Mesenchymal stem cell of adipose (primary cell): ENCODE measurements around the gene BAZ1B.

DNA sequence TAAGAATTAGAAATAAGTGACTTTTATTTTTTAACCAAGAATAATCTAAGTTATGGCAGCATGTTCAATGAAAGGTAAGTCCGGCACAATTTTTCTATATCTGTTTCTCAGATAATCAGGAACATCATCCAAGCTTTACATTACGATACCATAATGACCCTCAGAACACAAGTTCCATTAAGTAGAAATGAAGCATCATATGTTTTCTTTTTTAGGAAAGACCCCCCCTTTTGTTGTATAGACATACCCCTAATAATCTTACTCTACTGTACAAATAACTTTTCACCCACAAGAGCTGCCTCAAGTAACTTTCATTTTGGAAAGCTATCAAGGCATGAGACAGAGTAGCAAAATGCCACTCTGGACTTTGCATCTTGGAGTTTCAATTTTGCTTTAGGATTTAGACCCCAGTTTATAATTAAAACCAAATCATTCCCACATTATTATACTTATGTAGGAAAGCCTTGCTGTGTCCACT is 7.6 kb downstream of the SBDS start:
- CAGE, long polyA plus RNA, result no peak

DNA sequence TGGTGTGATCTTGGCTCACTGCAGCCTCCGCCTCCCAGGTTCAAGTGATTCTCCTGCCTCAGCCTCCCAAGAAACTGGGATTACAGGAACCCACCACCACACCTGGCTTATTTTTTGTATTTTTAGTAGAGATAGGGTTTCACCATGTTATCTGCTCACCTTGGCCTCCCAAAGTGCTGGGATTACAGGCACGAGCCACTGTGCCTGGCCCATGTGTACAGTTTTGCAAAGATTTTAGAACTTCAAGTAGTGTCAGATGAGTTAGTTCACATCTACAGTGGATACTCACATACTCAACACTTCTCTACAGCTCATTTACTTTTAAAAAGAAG is 6.5 kb downstream of the SBDS start:
- CAGE, long polyA plus RNA, result no peak

- CAGE, long polyA plus RNA, result no peak
Observed at GRCh38 chr7:67937472-67938139, 660.9 kb downstream of the SPDYE21 start.

DNA sequence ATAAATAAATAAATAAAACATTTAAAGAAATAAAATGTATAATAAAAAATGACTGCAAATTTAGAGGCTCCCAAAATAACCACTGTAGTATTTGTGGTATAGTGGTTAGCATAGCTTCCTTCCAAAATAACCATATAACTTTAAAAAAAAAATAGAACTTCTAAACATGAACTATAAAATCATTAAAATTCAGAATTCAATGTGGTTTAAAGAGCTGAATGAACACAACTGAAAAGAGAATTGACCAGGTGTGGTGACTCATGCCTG is 461.6 kb upstream of the AUTS2 start:
- CAGE, long polyA plus RNA, result no peak

- CAGE, long polyA plus RNA, result no peak
Observed at GRCh38 chr7:69620036-69620662, 21.9 kb downstream of the AUTS2 start.

DNA sequence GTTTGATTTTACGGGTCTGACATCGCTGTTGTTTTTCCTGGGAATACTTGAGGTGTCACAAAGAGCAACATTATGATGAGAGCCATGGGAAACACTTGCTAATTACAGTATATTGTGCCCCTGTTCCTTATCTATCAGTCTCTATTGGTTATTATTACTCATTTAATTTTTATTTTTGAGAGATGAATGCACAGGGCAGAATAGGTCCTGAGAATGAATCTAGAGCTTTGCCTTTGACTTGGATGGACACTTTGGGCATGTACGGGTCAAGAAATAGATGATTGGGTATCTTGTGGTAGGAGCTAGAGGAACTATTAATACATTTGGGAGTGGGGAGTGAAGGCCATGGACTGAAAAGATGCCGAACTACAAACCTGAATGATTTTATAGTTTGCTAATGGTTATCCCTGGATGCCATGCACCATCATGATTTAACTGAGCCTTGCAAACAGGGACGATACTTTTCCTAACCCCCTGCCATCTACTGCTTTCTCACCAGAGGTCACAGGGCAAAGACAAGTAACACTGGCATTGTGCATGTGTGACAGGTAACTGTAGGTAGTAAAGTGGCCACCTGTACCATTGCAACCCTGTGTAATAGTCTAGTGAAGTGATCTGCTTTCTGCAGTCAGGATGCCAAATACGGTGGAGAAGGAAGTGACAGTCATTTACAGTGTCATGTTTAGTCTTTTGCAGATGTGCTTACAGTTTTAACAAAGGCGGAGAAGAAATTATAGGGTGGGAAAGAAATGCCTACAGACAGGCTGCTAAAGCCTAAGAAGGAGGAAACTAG is 157.5 kb downstream of the AUTS2 start:
- CAGE, long polyA plus RNA, result no peak

DNA sequence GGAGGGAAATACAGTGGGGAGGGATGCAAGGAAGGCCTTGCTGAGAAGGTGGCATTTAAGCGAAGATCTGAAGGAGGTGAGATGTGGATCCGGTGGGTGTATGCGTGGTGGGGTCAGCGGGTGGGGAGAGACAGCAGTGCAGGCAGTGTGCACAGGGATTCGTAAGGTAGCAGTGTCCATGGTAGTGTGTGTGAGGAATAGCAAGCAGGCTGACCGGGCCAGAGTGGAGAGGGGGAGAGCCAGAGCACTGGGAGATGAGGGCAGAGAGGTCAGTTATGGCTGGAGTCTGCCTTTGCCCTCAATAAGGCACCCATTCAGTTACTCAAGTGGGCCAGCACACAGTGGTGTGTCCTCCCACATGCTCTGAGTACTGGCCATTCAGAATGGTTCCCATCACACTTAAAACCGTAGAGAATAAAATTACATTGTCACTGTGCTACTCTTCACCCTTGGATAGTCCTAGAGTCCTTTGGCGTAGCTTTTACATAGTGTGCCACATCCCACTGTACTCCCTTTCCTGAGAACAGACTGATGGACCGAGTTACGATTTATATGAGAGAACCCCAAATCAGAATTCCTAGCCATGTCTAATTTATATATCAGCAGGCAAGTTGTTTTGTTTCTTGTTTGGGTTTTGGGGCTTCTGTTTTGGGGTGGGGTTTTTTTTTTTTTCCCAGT is 660.1 kb upstream of the GALNT17 start:
- CAGE, long polyA plus RNA, result no peak

DNA sequence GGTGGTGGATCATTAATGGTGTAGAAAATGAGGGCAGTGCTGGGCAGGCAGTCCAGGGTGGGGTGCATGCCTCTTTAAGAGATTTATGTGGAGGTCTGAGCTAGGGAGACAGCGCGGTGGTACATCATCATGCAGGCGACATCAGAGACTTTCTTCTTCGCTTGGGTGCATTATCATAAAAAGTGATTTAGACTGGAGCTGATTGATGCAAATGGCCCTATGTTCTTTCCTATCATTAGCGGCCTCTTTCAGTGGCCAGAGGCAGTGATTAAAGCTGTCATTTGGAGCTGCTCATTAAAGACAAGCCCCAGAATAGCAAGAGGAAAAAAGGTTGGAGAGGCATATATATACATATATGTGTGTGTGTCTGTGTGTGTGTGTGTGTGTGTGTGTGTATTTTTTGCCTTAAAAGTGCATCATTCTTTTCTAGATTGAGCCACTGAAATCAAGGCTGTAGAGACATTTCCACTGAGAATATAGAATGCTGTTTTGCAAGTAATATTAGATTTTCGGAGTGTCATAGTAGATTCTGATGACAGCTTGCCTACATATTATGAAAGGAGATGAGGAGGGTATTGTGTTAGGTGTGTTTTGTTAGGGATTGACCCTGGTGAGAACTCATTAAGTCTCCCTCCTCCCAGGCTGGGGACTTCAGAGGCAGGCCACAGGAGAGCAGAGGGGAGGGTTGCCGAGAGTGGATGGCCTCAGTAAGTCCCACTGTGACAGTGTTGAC is 518.9 kb upstream of the GALNT17 start:
- CAGE, long polyA plus RNA, result no peak

DNA sequence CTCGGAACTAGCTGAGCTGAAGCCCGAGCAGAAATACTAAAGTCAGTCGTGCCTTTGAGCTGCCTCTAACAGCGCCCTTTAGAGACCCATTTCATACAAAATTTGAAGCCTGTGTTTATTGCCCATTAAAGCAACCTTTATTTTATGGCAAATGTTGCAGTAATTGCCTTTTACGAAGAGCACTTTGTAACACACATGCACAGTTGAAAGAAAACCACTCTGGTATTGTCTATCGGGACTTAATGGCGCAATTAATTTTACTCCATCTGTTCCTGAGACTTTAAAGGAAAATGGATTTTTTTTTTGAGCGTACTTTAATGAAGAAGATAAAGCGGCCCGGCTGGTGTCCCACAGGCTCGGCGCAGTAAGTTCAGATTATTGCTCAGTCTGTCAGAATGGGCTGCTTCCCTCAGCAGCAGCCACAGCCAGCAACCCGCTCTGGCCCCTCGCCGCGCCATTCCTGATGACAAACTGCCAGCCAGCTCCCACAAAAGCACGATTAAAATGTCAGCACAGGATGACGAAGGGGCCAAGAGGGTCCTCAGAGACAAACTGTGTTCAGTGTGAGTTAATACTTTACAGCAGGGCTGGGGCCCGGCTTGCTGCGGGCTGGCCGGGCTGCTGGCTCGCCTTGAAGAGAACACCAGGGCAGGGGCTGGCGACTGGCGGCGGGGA is 501.1 kb upstream of the GALNT17 start:
- CAGE, long polyA plus RNA, result no peak

- CAGE, long polyA plus RNA, result no peak
Observed at GRCh38 chr7:70717434-70717919, 414.5 kb upstream of the GALNT17 start.

- CAGE, long polyA plus RNA, result no peak
Observed at GRCh38 chr7:70788108-70788536, 343.8 kb upstream of the GALNT17 start.

- CAGE, long polyA plus RNA, result no peak
Observed at GRCh38 chr7:71630391-71630865, 498.5 kb downstream of the GALNT17 start.

GRCh38 chr7:72688864-72689251 is 139.1 kb downstream of the TYW1B start:
- CAGE, long polyA plus RNA, result no peak

- CAGE, long polyA plus RNA, result no peak
Observed at GRCh38 chr7:72829111-72830058, 1.4 kb upstream of the TYW1B start.

- CAGE, long polyA plus RNA, result no peak
Observed at GRCh38 chr7:72840344-72840658, 12.3 kb upstream of the TYW1B start.

- CAGE, long polyA plus RNA, result no peak
Observed at GRCh38 chr7:73156628-73157045, 1.4 kb upstream of the SPDYE10 start.

DNA sequence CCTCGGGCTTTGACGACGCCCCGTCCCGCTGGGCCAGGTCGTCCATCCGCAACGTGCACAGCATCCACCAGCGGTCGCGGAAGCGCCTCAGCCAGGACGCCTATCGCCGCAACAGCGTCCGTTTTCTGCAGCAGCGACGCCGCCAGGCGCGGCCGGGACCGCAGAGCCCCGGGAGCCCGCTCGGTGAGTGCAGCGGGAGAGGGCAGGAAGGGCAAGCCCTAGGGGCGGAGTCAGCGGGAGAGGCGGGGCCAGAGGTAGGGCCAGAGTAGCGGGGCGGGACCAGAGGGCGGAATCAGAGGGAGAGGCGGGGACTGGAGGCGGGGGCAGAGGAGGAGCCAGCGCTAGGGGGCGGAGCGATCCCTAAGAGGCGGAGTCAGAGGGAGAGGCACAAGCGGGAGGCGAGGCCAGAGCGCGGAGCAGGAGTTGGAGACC is 73.5 kb downstream of the NSUN5 start:
- CAGE, long polyA plus RNA, result no peak

DNA sequence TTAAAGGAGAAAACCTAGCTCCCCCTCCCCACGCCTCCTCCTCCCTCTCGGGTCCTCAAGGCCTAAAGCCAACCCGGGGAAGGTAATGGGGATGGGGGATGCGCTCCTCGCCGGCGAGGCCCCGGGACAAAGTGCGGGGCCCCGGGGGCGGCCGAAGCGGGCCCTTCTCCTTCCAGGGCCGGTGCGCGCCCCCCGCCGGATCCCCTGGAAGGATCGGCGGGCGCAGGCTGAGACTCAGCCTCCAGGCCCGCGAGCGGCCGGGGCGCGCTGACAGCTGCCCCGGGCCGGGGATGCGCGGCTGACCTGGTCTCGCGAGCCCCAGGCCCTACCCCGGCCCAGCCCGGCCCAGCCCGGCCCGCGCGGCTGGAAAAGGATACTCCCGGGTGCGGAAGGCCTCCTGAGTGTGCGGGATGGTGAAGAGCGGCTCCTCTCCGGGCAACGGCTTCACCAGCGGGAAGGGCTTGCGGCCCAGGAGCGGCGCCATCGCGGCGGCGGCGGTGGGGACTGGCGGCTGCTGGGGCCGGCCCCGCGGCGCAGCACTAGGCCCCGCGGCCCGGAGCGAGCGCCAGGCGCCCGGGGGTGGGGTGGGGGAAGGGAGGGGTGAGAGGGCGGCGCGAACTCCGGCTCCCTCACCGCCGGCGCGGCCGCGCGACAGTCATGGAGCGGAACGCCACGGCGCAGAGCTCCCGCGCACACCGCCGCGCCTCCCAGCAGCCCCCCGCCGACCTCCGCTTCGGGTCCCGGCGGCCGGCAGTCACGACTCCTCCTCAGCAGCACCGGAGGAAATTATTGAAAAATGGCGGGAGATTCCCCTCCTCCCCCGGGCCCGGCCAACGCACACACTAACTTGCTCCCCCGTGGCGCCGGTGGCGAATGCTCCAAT is at the start of gene BAZ1B:
Gene BAZ1B (minus strand): TSS at position 844 of the 883 bp plus-strand sequence.
- CAGE, long polyA plus RNA, result no peak

GRCh38 chr7:73535163-73535660 is 13.1 kb upstream of the BAZ1B start:
- CAGE, long polyA plus RNA, result no peak

- CAGE, long polyA plus RNA, result no peak
Observed at GRCh38 chr7:73566418-73567412, 9.2 kb upstream of the BCL7B start.